Left lobe of liver (tissue), 1 donor: ENCODE measurements around a stretch of chr2.

- PRO-cap, result no peak
These were observed 52.3 kb downstream of the ASAP2 start for GRCh38 chr2:9258959-9259306.

- PRO-cap, result no peak
These were observed 81.1 kb downstream of the ASAP2 start for GRCh38 chr2:9287702-9288188.

DNA sequence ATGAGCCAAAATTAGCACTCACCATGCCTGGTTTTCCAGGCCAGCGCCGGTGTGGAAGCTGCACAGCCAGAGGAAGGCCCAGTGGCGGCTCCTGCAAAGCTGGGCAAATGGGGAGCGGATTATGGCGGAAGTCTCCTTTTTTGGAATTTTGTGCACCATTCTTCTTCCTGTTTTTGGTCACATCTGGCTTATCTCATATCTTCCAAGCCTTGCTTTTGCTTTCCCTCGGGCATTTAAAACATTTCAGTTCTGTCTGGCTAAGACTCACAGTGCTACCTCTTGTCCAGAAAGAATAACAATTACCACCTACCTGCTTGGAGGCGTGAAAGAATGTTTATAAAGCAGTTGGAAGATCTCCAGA, 94.3 kb downstream of the ASAP2 start:
- PRO-cap, result no peak

- PRO-cap, result no peak
These were observed 107.9 kb downstream of the ITGB1BP1 start for GRCh38 chr2:9315288-9315981.

DNA sequence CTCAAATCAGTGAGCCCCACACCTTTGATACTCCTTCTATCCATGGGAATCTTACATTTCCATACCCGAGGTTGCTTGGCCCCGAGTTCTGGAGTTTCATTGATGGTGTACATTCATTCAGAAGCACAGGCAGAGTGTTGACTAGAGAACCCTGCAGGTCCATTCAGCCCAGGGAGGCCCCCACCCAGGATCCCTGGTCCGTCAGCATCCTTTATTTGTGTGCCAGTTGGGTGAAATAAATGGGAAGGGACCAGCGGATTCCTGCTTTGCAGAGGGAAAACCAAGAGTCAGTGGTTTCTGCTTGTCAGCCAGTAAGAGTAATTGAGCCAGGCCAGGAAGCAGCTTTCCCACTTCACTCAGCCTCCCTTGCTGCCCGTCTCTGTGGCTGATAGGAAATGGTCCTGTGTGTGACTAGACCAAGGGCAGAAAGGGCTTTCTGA, 102.0 kb downstream of the ITGB1BP1 start:
- PRO-cap, result no peak

DNA sequence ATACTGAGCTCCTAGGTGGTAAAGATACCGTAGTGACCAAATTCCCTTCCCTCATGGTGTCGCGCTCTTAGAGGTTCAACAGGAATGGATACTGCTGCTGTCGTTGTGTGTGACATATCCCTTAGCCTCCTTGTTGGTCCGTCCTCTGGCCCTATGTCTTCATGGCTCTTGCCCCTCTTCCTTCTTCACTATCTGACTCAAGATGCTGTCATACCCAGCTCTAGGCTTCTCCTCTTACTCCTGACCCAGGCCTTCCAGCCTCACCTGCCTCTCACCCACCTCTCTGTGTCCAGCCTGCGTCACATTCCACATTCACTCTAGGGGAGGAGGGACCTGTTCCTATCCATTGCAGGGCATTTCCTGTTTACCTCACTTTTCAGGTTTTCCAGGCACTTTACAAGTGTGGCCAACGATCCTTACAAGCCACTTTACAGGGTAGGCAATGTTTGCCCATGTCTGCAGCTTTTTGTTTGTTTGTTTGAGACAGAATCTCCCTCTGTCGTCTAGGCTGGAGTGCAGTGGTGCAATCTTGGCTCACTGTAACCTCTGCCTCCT, 83.7 kb downstream of the ITGB1BP1 start:
- PRO-cap, result no peak

GRCh38 chr2:9392847-9393718, 30.2 kb downstream of the ITGB1BP1 start:
- PRO-cap, result no peak

- PRO-cap, result no peak
These were observed 18.8 kb downstream of the ITGB1BP1 start for GRCh38 chr2:9404256-9405232.

- PRO-cap, result no peak
These were observed 1.2 kb downstream of the ITGB1BP1 start for GRCh38 chr2:9422204-9422434.

- PRO-cap, result unidirectional peak, minus-strand start at chr2:9551204
These were observed 4.6 kb downstream of the ADAM17 start for GRCh38 chr2:9550966-9551478.

DNA sequence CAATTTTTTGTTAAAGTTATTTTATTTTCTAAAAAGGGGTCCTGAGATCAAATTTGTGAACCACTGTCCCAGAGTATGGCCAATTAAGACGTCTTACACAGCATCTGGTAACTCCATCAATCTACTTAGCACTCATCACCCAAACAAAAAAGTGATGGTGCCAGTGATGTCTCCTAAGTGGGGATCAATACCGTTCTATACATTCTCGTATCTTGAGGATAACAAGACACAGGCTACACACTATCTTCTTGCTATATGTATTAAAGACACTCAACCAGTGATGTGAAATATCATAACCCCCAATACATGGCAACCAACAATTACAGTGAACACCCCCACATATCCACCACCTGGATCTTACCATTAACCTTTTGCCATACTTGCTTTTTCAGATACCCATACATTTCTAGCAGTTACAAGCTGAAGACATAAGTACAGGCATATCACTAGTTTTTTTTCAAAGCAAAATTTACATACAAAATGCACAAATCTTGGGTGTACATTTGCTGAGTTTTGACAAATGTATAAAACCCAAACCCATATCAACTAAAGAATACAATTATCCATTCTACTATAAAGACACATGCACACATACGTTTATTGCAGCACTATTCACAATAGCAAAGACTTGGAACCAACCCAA, 9.5 kb downstream of the YWHAQ start:
- PRO-cap, result no peak

DNA sequence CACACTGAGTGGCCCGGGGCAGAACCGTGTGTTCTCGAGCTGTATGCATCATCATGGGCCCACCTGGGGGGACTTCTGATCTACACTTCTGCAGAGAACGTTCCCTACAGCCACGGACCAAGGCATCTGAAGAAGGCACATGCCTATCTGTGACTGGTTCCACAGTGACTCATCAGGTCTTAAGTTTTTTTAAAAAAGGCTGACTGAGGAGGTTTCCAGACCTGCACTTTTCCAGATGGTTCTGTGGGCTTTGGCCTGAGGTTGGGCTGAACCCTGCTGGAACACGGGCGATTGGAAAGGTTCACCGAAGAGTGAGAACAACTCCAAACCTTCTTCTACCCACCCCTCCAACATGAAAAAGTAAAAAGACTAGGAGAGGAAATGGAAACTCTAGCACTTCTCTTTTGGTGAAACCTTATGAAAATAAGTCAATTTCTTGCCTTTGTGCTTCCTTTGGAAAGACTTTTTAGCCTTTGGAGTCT, 68.8 kb upstream of the YWHAQ start:
- PRO-cap, result no peak

GRCh38 chr2:9715067-9715700, 84.4 kb upstream of the YWHAQ start:
- PRO-cap, result no peak

- PRO-cap, result no peak
These were observed 75.3 kb upstream of the TAF1B start for GRCh38 chr2:9767705-9768692.

DNA sequence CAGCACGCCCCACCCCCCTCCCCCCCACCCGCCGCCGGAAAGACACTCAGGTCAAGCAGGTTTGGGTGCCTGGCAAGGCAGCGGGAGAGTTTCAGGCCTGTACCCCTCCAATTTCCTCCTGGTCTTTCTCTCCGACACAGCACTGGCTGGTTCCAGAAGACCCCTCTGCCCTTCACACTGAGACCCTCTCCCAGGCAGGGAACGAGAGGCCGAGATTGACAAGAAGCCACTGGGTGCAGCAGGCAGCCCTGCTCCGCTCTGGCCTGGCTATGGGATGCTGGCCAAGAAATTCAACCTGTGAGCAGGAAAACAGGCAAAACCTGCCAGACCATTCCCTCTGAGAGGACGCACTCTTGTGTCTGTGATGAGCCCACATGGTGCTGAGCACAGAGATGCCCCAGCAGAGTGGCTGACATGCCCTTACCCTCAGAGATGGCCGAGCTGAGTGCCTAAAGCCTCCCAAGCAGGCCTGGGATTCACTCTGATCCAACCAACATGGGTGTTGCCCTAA, 34.4 kb upstream of the TAF1B start:
- PRO-cap, result no peak

DNA sequence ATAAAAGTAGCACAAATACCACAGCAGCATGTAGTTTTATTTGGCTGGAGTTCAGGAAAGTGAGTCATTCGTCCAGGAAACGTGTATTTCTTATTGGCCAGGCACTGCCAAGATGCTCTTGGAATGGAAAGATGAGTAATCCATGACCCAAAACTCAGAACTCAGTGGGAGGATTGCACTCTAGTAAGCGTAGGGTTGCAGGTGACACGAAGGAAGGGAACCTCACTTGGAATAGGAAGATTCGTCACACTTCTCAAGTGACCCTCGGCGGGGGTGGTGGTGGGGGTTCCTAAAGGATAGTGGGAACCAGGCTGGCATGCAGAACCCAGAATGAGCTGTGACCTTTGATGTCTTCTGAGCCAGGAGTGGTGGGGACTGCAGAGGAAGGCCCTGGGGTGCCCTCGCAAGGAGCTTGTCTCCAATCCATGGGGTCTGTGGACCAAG, 24.6 kb downstream of the GRHL1 start:
- PRO-cap, result no peak

GRCh38 chr2:10277928-10278977, 24.5 kb upstream of the HPCAL1 start:
- PRO-cap, result bidirectional peak, plus-strand start at chr2:10278597, minus-strand start at chr2:10278433

DNA sequence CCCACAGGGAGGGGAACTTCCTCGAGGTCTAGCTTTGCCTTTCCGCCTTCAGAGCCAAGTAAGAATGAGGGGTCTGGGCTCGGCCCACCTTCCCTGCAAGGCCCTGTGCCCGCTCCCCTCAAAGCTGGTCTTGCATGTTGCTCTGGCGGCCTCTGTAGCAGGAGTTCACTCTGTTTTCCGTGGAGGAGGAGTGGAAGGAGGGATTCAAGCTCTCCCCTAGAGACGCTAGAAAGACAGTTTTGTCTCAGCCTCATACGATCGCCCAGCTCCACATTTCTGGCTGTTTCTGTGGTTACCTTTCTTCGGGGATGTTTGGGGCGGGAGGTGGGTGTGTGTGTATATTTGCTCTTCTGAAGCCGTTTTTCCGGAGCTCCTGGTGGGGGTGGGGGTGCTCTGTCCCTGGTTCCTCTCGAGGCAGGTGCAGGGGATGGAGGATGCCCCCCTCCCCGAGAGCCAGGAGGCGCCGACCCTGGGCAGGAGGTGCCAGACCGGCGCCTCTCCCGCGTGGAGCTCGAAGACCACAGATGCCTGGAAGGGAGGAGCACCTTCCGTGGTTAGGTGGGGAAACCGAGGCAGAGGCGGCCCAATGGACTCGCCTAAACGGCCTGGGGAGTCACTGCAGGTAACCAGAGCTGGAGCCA, 848 bp upstream of the HPCAL1 start:
- PRO-cap, result no peak

- PRO-cap, result no peak
These were observed 17.9 kb downstream of the HPCAL1 start for GRCh38 chr2:10320120-10321496.

GRCh38 chr2:10329754-10330567, 27.3 kb downstream of the HPCAL1 start:
- PRO-cap, result no peak